ENCODE data around the genes IGLON5 and SPACA6.

GRCh38 chr19:50384826-50385097, 615 bp downstream of the POLD1 start:
- PRO-cap, result no peak

DNA sequence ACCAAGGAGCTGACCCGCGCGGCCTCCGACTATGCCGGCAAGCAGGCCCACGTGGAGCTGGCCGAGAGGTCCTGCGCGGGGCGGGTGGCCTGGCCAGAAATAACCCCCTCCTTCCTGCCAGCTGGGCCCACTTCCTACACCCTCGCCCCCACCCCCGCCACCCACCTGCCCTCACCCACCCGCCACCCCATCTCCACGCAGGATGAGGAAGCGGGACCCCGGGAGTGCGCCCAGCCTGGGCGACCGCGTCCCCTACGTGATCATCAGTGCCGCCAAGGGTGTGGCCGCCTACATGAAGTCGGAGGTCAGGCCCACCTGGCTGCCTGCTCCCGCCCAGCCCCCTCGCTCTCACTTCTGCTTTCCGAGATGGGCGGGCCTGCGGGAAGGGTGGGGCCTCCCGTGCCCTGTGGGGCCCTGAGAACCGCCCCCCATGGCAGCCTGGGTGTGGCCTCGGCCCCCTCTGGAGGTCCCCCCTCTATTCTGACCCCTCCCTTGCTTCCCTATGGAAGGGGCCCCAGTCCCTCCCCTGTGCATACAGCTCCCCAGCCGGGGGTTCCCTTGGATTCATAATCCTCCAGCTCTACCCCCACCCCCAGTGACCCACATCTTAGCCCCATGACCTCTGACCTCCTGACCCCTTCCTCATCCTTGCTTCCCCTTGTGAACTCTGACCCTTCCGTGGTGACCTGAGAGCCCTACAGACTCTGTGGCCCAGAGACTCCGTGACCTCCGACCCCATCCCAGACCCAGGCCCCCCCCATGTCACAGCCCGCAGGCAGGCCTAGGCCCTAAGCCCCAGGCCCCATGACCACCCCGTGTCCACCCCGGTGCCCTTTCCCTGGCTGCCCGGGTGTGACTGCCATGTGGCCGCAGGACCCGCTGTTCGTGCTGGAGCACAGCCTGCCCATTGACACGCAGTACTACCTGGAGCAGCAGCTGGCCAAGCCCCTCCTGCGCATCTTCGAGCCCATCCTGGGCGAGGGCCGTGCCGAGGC, 2.9 kb upstream of the SPIB start:
- PRO-cap, result no peak

DNA sequence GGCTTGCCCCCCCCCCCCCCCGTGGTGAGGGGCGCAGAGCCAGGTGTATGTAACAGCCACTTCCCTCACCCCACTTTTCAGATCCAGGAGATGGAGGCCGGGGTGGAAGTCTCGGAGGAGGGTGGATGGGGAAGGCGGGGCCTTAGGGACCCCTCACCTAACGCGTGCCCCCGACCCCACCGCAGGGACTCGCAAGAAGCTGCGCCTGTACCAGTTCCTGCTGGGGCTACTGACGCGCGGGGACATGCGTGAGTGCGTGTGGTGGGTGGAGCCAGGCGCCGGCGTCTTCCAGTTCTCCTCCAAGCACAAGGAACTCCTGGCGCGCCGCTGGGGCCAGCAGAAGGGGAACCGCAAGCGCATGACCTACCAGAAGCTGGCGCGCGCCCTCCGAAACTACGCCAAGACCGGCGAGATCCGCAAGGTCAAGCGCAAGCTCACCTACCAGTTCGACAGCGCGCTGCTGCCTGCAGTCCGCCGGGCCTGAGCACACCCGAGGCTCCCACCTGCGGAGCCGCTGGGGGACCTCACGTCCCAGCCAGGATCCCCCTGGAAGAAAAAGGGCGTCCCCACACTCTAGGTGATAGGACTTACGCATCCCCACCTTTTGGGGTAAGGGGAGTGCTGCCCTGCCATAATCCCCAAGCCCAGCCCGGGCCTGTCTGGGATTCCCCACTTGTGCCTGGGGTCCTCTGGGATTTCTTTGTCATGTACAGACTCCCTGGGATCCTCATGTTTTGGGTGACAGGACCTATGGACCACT, 4.7 kb upstream of the MYBPC2 start:
- PRO-cap, result bidirectional peak, plus-strand start at position 274 of the sequence, minus-strand start at position 234 of the sequence

DNA sequence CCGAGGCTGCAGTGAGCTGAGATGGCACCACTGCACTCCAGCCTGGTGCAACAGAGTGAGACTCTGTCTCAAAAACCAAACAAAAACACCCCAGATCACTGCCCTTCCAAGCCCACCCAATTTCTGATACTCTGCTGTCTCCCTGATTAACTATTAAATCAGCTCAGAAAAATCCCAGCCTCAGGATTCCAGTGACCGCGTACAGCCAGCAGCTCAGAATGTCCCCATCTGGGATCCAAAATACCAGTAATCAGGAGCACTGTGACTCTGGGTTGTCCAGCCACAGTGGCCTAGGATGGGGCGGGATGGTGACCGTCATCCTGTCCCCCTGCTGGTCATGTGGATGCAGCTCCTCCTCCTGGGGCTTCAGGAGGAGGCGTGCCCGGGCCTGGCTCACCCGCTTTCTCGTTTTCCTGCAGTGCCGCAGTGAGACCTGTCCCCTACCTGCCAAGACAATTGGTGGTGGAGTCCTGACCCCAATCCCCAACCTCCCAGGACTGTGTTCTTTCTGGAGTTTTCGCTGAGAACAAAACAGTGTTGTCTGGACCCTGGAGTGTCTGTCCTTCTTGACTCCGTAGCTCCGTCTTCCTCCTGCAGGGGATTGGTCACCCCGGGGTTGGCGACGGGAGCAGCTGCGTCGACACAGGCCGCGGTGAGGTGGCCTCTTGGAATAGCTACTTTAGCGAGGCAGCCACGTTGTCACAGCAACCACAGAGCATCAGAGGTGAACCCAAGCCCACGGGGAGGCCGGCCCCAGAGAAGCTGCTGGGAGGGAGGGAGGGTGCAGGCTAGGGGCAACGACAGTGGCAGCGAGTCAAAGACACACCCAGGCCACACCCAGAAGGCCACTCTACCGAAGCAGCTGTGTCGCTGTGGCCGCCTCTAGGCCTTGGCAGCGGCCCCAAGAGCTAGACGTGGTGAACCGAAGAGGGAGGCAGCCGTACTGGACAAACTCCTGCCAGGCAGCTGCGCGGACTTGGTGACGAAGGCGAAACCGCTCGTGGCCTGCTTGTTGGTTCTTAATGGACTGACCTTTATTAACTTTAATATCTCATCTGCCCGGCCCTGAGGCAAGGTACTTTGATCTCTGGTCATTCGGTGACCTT, 10.2 kb upstream of the EMC10 start:
- PRO-cap, result no peak

DNA sequence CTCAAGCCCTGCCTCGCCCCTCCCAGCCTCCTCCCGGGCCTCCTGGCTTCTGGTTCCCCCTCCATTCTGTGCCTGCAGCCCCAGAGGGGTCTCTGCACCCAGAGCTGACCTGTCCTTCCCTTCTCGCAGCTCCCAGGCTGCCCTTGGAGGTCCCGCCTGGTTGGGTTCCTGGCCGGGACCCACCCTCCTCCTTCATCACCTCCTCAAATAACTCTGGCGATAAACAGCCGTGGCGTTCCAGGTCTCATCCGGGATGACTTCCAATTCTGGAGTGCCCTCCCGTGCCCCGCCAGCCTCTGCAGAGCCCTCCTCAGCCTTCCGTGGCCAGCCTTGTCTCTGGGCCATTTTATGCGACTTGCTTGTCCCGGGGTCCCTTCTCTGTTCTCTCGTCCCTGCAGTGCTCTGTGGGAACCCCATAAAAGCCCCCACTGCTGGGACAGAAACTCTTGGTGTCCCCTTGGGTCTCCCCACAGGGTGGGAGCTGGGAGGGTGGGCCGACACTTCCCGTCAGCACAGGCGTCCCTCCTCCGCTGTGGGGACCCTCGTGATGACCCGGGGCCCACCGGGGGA, 9.2 kb downstream of the JOSD2 start:
- PRO-cap, result bidirectional peak, plus-strand start at position 263 of the sequence, minus-strand start at position 145 of the sequence

DNA sequence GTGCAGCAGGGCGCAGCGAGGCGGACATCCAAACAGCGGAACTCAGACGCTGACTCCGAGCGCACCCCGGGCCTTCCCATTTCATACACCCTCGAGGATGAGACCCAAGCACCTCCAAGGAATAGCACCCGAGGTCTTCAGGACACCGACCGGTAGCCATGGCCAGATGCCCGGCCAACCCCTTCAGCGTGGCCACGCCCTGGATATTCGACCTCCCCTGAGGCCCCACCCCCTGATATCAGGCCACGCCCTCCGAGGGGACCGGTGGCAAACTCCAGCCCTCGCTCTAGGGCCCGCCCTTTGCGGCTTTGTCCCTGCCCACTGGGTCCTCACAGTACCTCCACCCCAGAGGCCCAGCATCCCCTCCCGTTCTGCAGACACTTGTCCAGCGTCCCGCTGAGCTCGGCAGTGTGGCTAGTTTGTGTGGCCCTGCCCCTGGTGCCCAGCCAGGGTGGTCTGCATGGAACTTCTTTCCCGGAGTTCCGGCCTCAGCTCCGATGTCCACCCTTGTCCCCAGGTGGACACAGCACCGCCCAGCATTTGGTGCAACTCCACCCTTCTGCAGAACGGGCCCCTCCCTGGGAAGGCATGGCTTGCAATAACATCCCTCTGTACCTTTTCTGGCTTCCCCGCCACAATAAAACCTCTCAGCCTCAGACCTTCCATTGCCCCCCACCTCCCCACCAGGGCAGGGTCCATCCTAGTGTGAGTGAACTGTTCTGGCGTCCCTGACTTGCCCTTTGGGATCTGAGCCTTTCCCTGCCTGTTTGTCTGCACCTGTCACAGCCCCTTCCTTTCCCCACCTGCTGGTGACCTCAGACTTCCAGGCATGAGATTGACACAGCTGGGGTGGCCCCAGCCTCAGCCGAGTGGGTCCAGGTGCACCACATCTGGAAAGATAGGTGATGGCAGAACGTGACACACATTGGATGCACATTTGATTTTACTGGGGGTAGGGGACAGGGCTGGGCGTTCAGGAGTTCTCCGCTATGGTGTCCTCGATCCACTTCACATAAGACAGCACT, 5.1 kb downstream of the KLK1 start:
- PRO-cap, result no peak

GRCh38 chr19:50911955-50912407, 786 bp upstream of the KLK4 start:
- PRO-cap, result no peak

- PRO-cap, result no peak
Observed at GRCh38 chr19:51139363-51139829, 2.7 kb upstream of the SIGLEC7 start.

DNA sequence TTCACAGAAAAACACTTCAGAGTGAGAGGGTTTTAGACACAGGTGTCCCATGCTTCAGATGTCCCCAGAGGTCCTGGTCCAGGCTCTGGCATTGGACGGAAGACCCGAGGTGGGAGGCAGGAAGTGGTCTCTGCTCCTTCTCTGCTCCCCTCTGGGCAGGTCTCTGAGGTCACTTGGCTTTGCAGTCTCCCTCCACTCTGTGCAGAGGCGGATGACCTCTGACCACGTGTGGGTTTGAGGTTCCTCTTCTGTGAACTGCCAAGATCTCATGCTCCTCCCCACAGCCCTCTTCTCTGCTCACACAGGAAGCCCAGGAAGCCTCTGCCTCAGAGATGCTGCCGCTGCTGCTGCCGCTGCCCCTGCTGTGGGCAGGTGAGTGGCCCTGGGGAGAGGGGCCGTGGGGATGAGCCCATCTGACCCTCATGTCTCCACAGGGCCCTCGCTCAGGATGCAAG, 25.0 kb downstream of the SIGLEC7 start:
- PRO-cap, result no peak

- PRO-cap, result no peak
Observed at GRCh38 chr19:51181846-51182446, 39.8 kb downstream of the SIGLEC7 start.

DNA sequence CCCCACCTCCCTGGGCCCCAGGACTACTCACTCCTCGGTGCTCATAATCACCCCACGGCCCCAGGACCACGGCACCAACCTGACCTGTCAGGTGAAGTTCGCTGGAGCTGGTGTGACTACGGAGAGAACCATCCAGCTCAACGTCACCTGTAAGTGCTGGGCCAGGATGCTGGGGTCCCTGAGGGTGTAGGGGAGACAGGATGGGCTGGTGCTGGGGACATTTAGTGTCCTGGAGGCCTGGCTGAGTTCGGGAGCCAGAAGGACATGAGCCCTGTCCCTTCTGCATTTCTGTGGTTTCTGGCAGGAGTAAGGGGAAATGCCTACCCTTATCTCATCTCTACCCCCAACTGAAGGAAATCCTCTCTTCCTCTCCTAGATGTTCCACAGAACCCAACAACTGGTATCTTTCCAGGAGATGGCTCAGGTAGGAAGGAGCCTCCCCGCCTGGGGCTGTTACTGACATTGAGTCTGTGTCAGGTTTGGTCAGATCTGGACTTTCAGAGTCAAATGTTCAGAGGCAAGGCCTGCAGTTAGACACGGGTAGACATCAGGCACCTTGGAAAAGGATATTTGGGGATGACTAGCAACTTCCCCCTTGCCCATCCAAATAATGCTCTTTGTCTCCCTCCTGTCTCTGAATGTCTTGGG, 1.2 kb downstream of the CD33 start:
- PRO-cap, result no peak

DNA sequence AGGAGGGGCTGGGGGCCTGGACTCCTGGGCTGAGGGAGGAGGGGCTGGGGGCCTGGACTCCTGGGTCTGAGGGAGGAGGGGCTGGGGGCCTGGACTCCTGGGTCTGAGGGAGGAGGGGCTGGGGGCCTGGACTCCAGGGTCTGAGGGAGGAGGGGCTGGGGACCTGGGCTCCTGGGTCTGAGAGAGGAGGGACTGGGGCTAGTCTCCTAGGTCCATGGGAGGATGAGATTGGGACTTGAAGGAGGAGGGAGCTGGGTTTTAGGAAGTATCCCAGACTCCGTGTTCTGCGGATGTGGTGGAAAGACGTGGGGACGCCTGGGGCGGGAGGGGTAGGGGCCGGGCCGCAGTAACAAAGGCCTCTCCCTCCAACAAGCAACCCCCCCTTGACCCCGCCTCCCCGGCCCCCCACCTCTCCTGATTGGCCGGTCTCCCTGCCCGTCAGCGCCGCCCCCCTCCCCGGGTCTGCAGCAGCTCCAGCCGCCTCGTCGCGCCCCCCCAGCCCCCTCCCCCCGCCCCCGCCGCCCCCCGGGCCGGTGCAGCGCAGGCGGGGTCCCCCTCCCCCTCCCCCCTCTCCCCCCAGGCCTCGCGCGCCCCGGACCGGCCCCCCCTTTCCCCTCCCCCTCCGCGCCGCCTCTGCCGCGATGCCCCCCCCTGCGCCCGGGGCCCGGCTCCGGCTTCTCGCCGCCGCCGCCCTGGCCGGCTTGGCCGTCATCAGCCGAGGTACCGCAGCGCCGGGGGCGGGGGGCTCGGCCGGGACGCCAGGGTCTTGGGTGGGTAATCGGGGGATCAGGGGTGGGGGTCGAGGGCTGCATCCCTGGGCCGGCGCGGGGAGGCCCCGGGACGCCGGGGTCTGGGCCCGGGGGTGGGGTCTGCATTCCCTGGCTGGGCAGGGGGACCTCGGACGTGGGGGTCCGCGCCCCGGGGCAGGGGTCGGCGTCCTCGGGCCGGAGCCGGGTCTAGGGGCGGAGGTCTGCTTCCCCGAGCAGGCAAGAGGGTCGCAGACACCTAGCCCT, at the start of gene IGLON5:
IGLON5 (plus strand) TSS at position 438 of the 1,013 bp plus-strand sequence.
- PRO-cap, result no peak

- PRO-cap, result no peak
Observed at GRCh38 chr19:51327305-51328104, 14.4 kb downstream of the VSIG10L start.

- PRO-cap, result no peak
Observed at GRCh38 chr19:51440690-51441310, 17.5 kb downstream of the SIGLEC8 start.

- PRO-cap, result no peak
Observed at GRCh38 chr19:51551578-51552151, 19.4 kb upstream of the ZNF175 start.

- PRO-cap, result no peak
Observed at GRCh38 chr19:51602507-51602893, 27.7 kb downstream of the SIGLEC5 start.

GRCh38 chr19:51645377-51646024, 1.1 kb downstream of the SIGLEC14 start:
- PRO-cap, result no peak

DNA sequence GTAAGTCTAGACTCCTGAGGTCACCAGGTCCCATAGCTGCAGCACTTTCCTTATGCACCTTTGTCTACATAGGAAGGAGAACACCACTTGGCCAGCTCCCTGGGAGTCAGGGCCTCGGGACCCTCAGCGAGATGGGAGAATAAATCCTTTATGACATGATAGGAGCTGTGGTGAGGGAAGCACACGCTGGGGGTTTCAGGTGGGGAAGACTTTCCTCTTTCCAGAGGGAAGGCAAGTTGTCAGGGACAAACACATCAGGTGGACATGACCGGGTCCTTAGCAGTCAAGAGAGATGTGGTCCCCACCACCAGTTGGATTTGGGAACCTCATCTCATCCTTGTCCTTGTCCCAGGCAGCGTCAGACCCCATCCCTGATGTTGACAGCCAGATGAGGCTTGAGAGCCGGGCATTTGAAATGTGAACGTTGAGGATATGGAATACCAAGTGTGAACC, 426 bp upstream of the SIGLEC14 start:
- PRO-cap, result no peak

GRCh38 chr19:51693138-51694261, at the start of gene SPACA6:
Gene SPACA6, plus strand, starts transcription at chr19:51693330.
- PRO-cap, result no peak

DNA sequence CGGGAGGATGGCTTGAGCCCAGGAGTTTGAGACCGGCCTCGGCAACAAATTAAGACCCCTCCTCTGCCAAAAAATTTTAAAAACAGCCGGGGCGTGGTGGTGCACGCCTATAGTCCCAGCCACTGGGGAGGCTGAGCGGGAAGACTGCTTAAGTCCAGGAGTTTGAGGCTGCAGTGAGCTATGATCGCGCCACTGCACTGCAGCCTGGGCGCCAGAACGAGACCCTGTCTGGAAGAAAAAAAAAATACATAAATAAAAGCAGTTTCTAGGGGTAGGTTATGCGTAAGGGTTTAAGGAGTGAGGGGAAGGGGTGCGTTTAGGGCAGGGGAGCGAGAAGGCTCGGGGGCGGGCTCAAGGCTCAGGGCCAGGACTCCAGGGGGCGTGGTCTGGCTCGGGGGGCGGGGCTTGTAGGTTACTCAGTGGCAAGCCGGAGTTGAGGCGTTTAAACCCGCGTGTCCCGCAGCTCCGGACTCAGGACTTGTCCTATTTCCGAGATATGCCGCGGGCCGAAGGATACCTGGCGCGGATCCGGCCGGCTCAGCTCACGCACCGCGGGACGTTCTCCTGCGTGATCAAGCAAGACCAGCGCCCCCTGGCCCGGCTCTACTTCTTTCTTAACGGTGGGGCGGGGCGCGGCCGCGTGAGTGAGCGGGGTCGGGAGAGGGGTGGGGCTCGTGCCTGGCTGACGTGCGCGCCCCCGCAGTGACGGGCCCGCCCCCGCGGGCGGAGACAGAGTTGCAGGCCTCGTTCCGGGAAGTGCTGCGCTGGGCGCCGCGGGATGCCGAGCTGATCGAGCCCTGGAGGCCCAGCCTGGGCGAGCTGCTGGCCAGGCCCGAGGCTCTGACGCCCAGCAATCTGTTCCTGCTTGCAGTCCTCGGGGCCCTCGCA, 10.7 kb downstream of the SPACA6 start:
- PRO-cap, result unidirectional peak, plus-strand start at position 419 of the sequence; bidirectional peak, plus-strand start at position 767 of the sequence, minus-strand start at position 616 of the sequence